Measurements from ENCODE around the genes CARNS1, PITPNM1 and NDUFV1.

DNA sequence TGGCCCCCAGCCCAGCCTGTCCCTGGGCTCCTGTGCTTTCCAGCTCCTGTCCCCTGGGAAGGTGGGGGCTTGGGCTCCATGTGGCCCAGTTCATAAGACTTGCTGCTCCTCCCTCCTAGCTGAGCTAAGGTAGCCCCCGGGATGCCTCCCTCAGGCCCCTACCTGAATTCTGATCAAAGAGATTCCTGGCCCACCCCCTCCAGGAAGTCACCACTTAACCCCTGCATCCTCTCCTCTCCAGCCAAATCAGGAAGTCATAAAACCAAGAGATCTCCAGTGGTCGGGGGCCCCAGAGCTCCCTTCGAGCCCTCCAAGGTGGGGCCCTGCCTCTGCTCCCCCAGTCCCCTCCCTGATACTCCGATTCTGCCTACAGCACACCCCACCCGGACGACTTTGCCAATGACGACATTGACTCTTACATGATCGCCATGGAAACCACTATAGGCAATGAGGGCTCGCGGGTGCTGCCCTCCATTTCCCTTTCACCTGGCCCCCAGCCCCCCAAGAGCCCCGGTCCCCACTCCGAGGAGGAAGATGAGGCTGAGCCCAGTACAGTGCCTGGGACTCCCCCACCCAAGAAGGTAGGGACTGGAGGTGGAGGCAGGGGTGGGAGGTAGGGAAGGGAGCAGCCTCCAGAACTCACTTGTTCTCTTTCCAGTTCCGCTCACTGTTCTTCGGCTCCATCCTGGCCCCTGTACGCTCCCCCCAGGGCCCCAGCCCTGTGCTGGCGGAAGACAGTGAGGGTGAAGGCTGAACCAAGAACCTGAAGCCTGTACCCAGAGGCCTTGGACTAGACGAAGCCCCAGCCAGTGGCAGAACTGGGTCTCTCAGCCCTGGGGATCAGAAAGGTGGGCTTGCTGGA is 4.6 kb downstream of the PPP1CA start:
- RRBS, 2 experiments, result no CpG with 5 or more reads among the region's 17 CpGs

GRCh38 chr11:67415156-67415895 is at the start of gene CARNS1:
CARNS1 (plus strand) TSS chr11:67415678.
- RRBS, 2 experiments, result 7 to 10% methylated on average over 42 of the region's 70 CpGs

DNA sequence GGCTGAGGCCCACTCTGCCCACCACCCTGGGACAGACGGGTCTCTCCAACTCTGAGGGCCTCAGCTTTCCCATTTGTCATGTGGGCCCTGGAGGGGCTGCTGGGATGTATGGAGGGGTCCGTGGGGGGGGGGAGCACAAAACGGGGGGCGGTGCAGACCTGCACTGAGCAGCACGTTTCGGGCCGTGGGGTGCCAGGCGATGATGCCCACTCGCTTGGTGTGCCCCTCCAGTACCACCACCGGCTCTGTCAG is 1.8 kb downstream of the CORO1B start:
- RRBS, 2 experiments, result no CpG with 5 or more reads among the region's 10 CpGs

- RRBS, 2 experiments, result under 1 to 2% methylated on average over 8 of the region's 52 CpGs
Measured at GRCh38 chr11:67464570-67465750, 4.1 kb downstream of the TMEM134 start.

DNA sequence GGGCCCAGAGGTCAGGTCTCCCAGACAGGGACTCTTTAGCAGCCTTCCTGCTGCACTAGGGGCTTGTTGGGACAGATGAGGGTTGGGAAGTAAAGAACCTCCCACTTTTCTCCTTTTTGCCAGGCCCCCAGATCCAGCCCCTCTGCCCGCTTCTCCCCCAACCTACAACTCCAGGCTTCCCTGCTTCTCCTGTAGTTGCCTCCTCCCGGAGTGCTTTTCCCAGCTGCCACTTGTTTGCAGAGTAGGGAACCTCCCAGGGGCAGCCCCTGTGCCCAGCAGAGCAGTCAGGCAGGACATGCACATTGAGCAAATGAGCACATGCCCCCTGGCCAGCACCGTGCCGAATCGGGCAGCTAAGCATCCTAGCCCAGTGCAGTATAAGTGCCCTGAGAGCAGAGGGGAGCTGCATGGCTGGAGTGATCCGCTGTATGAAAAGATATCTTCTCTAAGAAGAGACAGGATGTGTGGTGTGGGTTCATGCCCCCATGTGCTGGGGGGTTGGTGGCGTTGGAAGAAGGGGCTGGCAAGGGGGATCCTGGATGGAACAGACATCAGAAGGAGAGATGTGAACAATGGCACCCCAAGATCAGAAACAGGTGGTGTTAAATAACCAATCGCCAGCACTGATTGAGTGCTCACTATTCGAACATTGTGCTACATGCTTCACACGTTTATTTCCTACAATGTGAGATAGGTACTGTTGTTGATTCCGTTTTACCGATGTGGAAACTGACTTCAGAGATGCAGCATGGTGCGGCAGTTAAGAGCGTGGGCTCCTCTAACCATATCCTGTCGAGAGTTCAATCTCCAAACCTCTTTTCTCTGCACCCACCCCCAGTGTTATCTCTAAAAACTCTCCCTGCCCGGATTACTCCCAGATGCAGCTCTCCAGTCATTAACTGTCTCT is 1.1 kb downstream of the AIP start:
- RRBS, 2 experiments, result no CpG with 5 or more reads among the region's 16 CpGs

DNA sequence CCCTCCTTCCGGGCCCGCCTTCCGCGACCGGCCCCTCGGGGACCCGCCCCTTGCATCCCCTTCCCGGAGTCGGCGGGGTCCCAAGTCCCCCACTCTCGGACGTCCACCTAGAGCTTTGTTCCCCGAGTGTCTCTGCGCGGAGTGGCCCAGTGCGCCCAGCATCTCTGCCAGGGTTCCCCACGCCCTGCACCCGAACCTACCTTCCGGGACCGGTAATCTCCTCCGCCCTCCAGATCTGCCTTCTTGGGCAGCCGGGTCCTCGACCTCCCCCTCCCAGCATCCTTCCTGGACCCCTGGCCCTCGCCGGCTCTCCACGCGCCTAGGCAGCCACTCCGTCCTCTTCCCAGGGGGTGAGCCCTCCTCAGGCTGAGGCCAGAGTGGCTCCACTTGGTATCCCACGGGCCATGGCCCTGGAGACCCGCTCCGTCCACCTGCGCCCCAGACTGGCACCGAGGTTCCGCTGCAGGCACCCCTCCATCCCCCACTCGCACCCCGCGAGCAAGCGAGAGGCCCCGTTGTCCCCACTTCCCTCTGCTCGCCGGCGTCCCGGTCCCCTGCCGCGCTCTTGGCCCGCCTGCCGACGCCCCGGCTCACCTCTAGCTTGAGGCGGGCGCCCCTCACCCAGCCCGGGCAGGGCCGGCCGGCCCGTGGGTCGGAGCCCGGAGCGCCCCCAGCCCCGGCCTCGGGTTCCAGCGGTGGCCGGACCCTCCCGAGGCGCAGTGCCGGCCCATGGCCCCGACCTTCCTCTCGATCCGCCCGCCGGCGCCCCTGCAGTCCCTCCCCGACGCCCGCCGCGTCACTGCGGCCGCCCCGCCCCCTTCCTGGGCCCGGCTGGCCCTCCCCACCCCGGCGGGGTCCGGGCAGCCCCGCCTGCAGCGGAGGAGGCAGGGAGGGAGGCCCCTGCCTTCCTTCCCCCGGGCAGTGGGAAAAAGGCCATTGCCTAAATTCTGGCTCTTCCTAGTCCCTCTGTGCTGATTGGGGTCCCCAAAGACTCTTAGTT is at the start of gene PITPNM1:
TSS of gene PITPNM1 (minus strand) at position 770 of the 1,000 bp plus-strand sequence.
- RRBS, 2 experiments, result 7 to 30% methylated on average over 36 to 39 of the region's 86 CpGs

DNA sequence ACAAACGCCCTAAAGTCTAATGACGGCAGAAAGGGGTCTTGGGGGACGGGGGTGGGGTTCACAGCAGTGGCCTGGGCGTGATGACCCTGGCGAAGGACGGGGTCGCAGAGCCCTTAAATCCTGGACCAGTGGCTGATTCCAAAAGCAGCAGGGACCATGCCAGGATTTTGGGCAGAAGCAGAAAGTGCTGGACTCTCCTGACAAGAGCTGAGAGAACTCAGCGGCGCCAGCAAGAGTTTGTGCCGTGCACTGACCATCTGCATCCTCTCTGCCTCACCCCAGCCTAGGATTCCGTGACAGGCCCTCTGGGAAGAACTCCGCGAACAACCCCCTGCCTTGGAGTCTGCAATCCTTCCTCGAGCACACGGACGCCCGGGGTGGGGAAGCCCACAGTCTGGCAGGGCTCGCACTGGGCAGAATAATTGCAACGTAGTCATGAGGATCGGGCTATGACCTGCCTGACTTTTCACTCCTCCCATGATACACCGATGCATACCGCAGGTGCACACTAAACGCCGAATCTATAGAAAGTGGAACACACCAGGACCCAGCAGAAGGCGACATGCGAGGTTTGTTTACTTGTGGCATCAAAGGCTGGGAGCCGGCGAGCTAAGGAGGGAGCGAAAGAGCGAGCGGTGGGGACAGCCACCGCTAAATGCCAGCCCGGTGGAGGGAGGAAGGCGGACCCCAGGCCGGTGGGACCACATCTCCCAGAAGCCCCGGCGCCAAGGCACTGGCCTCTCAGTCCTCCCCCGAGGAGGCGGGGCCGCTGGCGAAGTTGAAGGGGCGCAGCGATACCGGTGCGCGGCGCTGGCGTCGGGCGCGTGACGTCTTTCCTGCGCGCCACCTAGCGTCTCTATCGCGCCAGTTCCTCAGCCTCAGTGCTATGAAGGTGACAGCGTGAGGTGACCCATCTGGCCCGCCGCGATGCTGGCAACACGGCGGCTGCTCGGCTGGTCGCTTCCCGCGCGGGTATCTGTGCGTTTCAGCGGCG is at the start of gene NDUFV1:
TSS of gene NDUFV1 (plus strand) at position 859 of the 994 bp plus-strand sequence.
- RRBS, 2 experiments, result under 1 to 2% methylated on average over 15 of the region's 71 CpGs

GRCh38 chr11:67610883-67611644 is 4.3 kb downstream of the NDUFV1 start:
- RRBS, 2 experiments, result no CpG with 5 or more reads among the region's 20 CpGs

DNA sequence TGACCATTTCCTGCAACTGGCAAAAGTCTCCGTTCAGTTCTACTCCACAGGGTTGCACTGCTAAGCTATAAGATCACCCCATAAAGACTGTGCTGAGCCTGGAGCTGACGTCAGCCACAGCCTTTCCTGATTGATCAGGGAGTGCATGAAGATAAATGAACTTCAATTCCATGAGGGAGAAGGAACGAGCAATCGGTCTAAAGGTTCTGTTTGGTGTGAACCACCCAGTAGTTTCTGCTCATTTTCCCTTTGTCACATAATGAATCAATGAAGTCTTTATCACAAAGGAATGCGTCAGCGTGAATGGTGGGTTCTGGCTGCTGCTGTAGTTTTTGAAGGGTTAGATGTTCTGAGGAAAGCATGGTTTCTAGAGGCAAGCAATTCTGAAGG is 2.0 kb upstream of the ACY3 start:
- RRBS, 2 experiments, result no CpG with 5 or more reads among the region's 6 CpGs

GRCh38 chr11:67711152-67711598 is 36.8 kb upstream of the ALDH3B2 start:
- RRBS, 2 experiments, result no CpG with 5 or more reads among the region's 35 CpGs

GRCh38 chr11:67762938-67763279 is 88.5 kb upstream of the ALDH3B2 start:
- RRBS, 2 experiments, result no CpG with 5 or more reads among the region's 4 CpGs

DNA sequence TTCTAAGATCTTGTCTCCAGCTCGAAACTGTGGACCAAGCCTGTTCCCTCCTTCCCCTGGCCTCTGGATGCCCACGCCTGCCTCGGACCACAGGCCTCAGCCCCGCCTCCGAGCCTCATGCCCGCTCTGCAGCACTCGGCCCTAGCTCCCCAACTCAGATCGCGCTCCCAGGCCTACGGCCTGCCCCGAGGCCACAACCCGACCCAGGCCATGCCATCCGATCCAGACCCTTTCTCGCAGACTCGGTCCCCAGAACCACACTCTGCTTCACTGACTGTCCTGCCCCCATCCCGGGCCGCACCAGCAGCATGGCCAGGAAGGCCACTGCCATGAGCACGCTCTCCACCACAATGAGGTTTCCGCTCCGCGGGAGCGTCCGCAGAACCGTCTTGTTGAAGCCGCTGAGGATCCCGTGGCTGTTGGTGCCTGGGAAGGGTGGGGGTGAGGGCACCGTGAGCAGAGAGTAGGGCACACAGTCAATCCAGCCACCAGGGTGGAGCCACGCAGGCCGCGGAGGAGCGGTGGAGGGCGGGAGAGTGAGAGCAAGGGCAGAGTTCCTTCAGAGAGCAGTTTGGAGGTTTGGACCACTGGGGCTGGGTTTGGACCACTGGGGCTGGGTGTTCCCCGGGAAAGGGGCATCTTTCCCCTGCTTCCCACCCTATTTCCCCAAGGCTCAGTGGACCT is 6.4 kb downstream of the UNC93B1 start:
- RRBS, 2 experiments, result no CpG with 5 or more reads among the region's 33 CpGs

GRCh38 chr11:68092489-68093674 is 28.3 kb downstream of the CHKA start:
- RRBS, 2 experiments, result no CpG with 5 or more reads among the region's 7 CpGs

GRCh38 chr11:68122970-68123429 is 1.8 kb upstream of the CHKA start:
- RRBS, 2 experiments, result no CpG with 5 or more reads among the region's 4 CpGs

DNA sequence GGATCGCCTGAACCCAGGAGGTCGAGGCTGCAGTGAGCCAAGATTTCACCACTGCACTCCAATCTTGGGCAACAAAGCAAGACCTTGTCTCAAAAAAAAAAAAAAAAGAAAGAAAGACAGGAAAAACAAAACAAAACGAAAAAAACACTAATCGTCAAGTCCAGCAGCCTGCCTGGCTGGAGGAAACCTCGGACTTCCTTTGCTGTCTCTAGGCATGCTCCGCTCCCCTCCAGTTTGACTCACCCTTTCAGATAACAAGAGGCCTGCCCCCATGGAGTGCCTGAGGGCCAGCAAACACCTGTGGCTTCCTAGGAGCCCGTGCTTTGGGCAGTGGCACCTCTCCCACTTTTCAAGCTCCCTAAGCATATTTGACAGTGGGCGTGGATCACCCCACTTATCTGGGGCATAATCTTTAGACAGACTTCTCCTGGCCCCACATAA is 28.9 kb upstream of the CHKA start:
- RRBS, 2 experiments, result no CpG with 5 or more reads among the region's 8 CpGs

DNA sequence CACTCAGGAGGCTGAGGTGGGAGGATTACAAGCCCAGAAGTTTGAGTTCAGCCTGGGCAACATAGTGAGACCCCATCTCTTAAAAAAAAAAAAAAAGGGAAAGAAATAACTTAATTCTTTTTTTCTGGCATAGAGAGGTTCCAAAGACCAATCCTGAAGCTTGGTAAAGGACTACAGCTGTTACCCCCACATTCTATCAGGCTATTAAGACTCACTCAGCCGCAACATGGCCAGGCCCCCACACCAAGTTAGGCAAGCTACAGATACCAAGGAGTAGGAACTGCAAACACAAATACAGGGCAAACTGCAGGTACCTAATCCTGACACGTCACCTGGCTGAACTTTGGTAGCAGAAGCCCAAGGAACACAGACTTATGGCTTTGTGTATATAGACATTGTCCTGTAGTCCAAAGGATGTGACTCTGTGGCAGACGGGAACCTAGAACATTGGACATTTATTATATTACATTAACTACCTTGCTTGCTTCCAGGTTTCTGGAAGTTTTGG is 1.2 kb downstream of the C11orf24 start:
- RRBS, 2 experiments, result no CpG with 5 or more reads among the region's 3 CpGs

DNA sequence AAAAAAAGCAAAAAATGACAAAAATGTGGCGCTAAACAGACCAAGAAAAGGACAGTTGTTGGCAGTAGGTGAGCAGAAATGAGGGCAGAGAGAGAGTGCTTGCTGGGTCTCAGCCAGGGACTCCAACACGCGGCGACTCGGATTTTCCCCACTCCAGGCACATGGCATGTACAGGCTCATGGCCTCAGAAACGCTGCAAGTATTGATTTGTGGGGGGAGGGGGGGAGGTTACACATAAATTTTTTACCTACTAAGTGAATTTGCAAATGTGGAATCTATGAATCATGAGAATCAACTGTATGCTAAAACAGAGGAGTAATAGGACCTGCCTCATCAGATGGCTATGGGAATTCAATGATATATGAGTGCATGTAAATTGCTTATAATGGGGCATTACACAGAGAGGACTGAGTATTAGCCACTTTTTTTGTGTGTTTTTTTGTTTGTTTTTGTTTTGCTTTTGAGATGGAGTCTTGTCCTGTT is 4.4 kb upstream of the C11orf24 start:
- RRBS, 2 experiments, result no CpG with 5 or more reads among the region's 6 CpGs

DNA sequence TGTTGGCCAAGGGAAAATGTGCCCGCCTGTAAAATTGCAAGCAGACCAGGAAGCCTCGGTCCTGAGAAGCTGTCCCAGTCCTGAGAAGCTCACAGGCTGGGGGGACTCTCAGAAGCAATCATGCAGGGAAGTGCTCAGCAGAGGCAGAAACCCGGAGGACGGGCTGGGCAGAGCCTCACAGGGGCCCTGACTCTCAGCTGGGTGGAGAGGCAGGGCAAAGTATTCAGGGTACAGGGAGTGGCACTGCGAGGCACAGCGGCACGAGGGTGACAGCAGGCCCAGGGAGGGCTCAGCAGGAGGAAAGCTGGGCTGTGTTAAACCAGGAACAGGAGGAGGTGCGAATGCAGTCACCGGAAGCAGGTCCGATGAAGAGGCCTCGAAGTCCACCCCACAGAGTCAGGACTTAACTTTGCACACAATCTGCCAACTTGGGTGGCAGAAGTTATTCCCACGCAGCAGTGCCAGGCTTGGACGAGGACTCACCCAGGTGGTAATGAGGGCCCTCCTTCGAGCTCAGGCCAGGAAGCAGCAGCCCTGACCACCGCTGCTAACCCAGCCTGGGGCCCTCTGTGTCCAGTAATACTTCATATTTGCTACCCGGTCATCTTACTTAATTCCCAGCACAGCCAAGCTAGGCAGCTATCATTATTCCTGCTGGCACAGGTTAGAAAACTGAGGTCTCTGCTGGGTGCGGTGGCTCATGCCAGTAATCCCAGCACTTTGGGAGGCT is 15.6 kb upstream of the LRP5 start:
- RRBS, 2 experiments, result no CpG with 5 or more reads among the region's 17 CpGs

GRCh38 chr11:68313643-68314232 is 1.3 kb downstream of the LRP5 start:
- RRBS, 2 experiments, result no CpG with 5 or more reads among the region's 20 CpGs

GRCh38 chr11:68314450-68315502 is 2.4 kb downstream of the LRP5 start:
- RRBS, 2 experiments, result 13 to 30% methylated on average over 1 to 2 of the region's 30 CpGs

Measured in LNCaP clone FGC (cell line).